Measurements from ENCODE around the genes RPS6, IFNW1, KLHL9, IFNA1, ELAVL2 and TUSC1.

- PRO-cap, result unidirectional peak, plus-strand start at chr9:19379779; bidirectional peak, plus-strand start at chr9:19380349, minus-strand start at chr9:19380236
- RRBS, result 1% methylated on average over 7 of the region's 57 CpGs
These were observed at the start of gene RPS6 for GRCh38 chr9:19379611-19380507. TSS of gene RPS6 (minus strand) at chr9:19380236.

- PRO-cap, result no peak
- RRBS, result no CpG with 5 or more reads among the region's 10 CpGs
These were observed 41.9 kb downstream of the ACER2 start for GRCh38 chr9:19450181-19451563.

DNA sequence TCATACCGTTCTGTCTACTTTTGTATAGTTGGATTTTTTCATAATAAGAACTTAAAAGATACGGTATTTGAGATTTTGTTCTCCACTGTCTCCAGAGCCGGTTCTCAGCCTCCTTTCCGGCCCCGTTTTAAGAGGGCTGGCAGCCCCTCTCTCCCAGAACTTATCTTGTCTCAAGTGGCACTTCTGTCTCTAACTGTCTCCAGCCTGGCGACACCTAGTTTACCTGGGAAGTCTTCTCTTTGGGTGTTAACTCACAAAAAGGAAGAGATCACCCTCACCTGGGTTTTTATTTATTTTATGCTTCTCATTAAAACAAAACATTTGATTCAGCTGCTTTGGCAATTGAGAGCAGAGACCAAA lies 48.2 kb downstream of the ACER2 start:
- PRO-cap, result no peak
- RRBS, result no CpG with 5 or more reads among the region's 6 CpGs

GRCh38 chr9:19493288-19493844 lies 84.6 kb downstream of the ACER2 start:
- PRO-cap, result no peak
- RRBS, result no CpG with 5 or more reads among the region's 17 CpGs

DNA sequence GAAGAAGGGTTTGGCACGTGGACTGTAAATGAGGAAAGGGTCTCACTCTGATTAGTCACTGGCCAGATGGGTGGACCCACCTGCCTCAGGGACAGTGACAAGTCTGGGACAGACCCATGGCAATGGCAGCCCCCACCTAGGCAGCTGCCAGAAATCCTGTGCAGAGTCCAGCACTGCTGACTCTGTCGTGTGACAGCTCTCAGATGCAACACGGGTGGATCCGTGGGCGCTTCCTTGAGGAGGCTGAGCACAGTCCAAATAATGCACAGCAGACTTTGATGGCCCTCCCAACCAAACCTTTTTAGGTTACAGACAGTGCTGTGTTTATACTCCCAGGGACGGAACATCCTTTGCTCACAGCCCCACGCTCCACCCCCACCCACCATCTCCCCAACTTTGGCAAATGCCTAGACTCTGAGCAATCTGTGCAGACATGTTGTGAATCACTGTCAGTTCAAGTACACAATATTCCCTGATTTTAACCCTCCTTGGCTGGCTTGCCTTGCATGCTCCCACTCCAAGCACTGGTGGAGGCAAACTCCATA lies 324.7 kb downstream of the MLLT3 start:
- PRO-cap, result no peak
- RRBS, result no CpG with 5 or more reads among the region's 7 CpGs

GRCh38 chr9:20579495-20580057 lies 42.7 kb downstream of the MLLT3 start:
- PRO-cap, result no peak
- RRBS, result no CpG with 5 or more reads among the region's 2 CpGs

- PRO-cap, result no peak
- RRBS, result no CpG with 5 or more reads among the region's 13 CpGs
These were observed 2.4 kb upstream of the MLLT3 start for GRCh38 chr9:20624609-20625105.

DNA sequence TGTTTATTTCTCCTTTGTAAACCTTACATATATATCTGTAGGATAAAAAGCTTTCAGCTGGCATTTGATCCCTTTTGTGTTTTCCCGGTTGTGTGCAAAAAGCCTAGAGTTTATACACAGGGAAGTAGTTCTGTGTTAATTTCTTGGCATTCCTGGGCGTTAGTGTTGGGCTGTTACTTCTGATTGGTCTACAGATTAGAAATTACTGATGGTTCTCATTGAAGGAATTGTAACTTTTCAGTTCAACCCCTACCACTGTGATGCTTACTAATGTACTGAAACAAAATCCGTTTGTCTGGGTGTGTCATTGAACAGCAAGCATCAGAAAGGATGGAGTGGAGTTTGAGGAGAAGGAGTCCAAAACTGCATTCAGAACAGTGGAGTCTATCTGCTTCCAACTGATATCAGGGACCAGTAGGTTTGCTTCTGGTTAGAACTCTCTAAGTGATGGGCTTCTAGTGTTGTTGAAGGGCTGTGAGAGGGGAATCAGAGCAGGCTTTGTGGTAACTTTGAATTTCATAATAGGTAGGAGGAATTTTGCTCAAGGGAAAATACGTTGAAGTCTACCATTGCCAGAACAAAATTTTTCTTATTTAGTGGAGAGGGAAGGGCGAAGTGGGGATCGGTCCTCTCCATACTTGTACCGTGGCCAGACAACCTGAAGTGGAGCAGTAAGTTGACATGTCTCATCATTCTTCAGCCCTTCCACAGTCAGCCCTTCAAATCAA lies 109.4 kb downstream of the FOCAD start:
- PRO-cap, result no peak
- RRBS, result no CpG with 5 or more reads among the region's 7 CpGs

- PRO-cap, result no peak
- RRBS, result no CpG with 5 or more reads among the region's 1 CpG
These were observed at the start of gene IFNW1 for GRCh38 chr9:21141662-21142067. TSS of gene IFNW1 (minus strand) at chr9:21141832.

DNA sequence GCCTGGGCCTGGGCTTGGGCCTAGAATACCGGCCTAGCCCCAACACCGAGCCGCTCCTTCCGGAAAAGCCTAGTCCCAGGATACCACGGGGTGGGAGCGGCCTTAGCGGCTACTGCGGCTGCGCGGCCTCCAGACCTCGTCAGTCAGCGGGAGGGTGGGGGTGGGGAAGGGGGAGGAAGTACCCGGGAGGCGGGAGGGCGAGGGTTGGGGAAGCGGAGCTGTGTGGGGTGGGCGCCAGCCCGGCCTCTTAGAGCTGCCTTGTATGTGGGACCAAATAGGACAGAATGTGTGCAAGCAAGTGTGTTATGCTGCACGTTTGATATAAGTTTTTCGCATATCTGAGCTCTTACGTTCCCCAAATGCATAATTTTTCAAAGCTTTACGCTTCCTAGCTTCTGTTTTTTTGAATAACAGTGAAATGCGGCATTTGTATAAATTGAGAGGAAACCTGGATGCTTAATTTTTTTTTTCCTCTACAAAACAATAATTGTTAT lies at the start of gene KLHL9:
KLHL9 (minus strand) TSS at position 85 of the 494 bp plus-strand sequence.
- PRO-cap, result bidirectional peak, plus-strand start at position 181 of the sequence, minus-strand start at position 67 of the sequence
- RRBS, result 1% methylated on average over 8 of the region's 23 CpGs

DNA sequence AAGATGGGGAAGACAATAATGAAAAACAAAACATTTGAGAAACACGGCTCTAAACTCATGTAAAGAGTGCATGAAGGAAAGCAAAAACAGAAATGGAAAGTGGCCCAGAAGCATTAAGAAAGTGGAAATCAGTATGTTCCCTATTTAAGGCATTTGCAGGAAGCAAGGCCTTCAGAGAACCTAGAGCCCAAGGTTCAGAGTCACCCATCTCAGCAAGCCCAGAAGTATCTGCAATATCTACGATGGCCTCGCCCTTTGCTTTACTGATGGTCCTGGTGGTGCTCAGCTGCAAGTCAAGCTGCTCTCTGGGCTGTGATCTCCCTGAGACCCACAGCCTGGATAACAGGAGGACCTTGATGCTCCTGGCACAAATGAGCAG lies at the start of gene IFNA1:
IFNA1 (plus strand) TSS at position 174 of the 379 bp plus-strand sequence.
- PRO-cap, result no peak
- RRBS, result no CpG with 5 or more reads among the region's 3 CpGs

DNA sequence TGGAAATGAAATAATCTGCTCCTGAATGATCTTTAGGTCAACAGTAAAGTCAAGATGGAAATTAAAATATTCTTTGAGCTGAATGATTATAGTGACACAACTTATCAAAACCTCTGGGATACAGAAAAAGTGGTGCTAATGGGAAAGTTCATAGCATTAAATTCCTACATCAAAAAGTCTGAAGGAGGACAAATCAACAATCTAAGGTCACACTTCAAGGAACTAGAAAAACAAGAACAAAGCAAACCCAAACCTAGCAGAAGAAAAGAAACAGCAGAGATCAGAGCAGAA lies 41.1 kb downstream of the MTAP start:
- PRO-cap, result no peak

DNA sequence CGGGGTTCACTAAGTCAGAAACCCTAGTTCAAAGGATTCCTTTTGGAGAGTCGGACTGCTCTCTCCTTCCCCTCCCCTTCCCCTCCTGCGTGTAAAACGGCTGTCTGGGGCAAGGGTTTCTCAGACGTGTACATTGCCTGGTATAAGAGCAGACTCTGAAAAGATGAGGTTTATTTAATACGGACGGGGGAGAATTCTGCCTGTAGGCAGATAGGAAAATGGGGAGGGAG lies 756 bp upstream of the CDKN2A start:
- PRO-cap, result no peak
- RRBS, result no CpG with 5 or more reads among the region's 7 CpGs

- PRO-cap, result bidirectional peak, plus-strand start at chr9:22447508, minus-strand start at chr9:22447374; unidirectional peak, minus-strand start at chr9:22448073
- RRBS, result 4% methylated on average over 6 of the region's 58 CpGs
These were observed 958 bp downstream of the DMRTA1 start for GRCh38 chr9:22447257-22448307.

DNA sequence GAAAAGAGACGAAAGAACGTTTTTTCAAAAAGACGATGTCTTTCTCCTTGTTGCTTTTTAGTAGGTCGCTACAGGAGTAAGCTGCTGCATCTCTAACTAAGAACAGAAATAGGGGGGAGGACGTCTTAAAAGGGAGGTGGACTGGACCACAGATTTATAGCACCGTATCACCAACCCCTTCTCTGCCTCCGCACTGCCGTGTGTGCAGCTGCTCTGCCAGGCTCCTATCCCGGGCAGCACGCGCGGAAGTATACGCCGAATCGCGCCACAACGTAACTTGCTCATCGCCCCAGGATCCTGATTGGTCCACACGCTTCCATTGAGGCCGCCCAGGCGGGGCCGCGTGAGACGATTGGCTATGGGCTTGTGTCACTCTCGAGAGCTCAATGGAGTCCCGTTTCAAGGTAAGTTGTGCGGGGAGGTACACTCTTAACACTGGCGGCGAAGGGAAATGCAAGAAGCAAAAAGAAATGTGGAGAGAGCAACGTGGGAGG lies at the start of gene ELAVL2:
ELAVL2 (minus strand) TSS at position 127 of the 494 bp plus-strand sequence.
- PRO-cap, result no peak
- RRBS, result no CpG with 5 or more reads among the region's 30 CpGs

DNA sequence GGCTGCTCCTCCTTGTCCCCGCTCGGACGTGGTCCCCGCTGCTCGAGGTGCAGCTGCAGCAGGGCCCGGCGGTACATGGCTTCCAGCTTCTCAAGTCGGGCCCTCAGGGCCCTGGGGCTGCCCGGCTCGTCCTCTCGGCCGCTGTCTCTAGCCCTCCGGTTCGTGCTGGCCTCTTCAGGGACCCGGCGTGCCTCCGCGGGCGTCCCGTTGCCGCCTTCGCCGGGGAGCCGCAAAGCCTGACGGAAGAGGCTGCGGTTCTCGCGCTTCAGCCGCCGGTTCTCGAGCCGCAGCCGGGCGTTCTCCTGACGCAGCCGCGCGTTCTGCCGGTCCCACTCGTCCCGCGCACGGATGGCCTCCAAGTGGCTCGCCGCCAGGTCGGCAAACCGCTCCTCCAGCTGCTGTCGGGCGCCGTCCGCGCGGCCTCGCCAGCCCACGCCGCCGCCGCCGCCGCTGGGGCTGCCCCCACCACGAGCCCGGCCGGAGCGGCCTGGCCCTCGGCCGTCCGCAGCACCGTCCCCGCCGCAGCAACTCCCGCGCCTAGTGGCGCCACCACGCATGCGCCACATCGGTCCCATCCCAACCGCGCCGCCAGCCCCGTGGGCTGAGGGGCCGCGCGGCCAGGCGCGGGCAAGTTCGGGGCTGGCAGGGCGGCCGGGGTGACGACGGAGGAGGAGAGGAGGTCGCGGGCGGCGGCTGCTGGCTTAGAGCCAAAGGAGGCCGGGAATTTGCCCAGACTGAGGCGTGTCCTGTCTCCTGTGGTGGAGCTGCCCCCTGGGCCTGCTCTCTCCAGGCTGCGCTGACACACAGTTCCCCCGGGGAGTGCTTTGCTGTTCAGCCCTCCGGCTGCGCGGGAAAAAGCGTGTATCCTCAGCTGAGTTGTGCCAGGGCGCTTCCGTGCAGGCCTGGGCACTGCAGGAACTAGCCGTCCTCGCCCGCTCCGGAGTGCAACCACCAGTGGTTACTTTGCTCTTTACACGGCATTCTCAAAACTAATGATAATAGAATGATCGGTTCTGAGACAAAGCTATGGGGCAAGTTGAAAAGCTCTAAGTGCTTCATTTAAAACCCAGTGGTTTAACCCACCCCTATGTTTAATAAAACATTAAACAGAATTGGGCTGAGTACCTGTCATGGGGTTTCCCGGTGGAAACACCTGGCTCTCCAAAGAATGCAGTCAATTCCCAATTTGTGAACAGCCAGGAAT lies at the start of gene TUSC1:
TUSC1 (minus strand) TSS at position 698 of the 1,204 bp plus-strand sequence.
- PRO-cap, result bidirectional peak, plus-strand start at position 633 of the sequence, minus-strand start at position 539 of the sequence
- RRBS, result 4% methylated on average over 41 of the region's 111 CpGs

GRCh38 chr9:26055521-26055992 lies 377.3 kb upstream of the TUSC1 start:
- PRO-cap, result unidirectional peak, plus-strand start at chr9:26055766
- RRBS, result no CpG with 5 or more reads among the region's 1 CpG

DNA sequence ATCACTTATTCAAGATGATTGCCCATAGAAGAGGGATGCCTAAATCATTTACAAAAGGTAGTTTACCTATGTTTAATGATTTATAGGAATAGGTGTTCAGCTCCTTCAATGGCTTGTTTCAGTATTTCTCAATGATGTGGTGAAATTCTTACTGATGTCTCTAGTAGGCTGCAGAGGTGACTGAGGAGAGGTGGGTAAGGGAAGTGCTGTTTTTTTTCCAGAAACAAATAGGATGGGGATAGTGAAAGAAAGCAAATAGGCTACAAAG lies 1.7 kb downstream of the LRRC19 start:
- PRO-cap, result unidirectional peak, plus-strand start at position 163 of the sequence

DNA sequence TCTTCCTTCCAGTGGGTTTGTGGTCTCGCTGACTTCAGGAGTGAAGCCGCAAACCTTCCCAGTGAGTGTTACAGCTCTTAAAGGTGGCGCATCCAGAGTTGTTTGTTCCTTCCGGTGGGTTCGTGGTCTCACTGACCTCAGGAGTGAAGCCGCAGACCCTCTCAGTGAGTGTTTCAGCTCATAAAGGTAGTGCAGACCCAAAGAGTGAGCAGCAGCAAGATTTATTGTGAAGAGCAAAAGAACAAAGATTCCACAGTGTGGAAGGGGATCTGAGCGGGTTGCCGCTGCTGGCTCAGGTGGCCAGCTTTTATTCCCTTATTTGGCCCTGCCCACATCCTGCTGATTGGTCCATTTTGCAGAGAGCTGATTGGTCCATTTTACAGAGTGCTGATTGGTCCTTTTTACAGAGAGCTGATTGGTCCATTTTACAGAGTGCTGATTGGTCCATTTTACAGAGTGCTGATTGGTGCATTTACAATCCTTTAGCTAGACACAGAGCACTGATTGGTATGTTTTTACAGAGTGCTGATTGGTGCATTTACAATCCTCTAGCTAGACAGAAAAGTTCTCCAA lies 29.0 kb downstream of the TEK start:
- PRO-cap, result no peak
- RRBS, result no CpG with 5 or more reads among the region's 8 CpGs

DNA sequence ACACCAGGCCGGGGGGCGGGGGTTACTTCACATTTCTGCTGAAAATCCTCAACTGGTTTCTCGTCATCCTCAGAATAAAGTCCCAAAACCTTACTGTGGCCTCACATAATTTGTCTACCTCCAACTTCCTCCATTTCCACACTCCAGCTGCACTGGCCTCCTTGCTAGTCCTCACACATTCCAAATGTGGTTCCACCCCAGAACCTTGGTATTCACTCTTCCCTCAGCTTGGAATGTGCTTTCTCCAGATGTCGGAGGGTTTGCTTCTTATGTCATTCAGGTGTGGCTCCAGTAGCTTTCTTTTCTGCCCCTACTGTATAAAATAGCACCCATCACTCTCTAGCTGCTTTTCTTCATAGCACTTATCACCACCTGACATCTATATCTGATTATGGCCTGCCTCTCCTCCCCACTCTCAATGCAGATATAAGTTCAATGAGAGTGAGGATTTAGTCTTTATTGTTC lies 102.5 kb upstream of the IFNK start:
- PRO-cap, result no peak
- RRBS, result no CpG with 5 or more reads among the region's 4 CpGs

Measured in kidney (tissue), 2 donors.